Psoas muscle (tissue), 2 donors: ENCODE measurements around a stretch of chr3.

- PRO-cap, 2 experiments: no peak in any of the 2 experiments
Measured at GRCh38 chr3:156633219-156633832, 41.1 kb upstream of the TIPARP start.

- PRO-cap, 2 experiments: no peak in any of the 2 experiments
Measured at GRCh38 chr3:156658406-156658605, 16.1 kb upstream of the TIPARP start.

DNA sequence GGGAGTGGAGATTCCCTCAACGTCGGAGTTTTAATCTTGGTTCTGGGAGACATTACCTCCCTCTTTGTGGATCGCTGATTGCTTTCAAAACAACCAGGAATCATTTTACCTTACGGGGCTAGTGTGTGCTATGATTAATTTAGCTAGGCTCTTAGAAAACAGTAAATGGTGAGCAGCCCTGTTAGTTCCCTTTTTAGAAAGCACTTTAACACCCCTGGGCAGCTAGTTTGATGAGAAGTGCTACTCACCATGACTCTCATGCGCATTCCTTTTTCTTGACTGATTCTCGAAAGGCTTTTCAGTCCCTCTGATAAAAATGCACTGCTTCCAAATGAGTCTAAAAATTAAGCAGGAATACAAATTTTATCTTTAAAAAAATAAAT is 75.3 kb upstream of the LEKR1 start:
- PRO-cap, 2 experiments: no peak in any of the 2 experiments

DNA sequence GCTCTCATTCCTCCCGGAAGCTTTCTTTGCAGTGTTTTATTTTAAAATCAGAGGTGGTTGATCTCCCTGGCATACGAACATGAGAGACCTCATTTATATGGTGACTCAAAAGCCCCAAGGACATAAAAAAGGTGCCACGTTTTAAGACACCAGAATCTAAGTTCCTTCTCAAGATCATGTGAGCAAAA is 8.7 kb upstream of the LEKR1 start:
- PRO-cap, 2 experiments: no peak in any of the 2 experiments

GRCh38 chr3:156826388-156827220 is 451 bp downstream of the LEKR1 start:
- PRO-cap, 2 experiments: peak in 2 of 2 experiments; most common minus-strand start chr3:156826789 (in 1)

DNA sequence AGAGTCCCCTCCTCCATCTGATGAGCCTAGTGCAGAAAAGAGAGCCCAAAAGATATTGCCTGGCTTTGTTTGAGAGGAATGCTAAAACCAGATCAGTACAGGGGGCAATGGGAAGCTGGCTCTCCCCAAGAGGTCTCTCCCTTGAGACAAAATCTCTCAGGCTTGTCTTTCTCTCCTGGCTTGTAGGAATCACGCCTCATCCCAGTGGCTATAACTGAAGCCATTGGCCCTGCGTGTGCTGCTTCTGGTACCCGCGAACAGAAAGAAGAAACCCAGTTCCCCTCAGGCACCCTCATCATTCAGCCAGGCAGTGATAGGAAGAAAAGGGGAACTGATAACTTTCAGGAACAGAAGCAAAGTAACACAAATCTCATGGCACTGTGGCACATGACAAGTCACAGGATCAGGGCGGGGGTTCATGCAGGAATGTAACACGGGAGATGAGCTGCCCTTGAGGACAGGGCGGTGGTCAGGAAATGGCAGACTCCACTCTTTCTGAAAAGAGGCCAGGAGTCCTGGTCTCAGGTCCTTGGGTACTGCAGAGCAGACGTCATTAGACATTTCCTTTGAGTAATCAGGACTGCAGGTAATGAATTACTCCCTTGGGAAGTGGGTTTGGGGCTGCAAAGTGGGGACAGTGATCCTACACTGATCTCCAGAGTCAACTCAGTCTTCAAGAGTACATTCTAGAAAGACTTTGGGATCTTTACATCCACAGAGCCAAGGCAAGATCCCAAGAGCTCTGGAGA is 95.6 kb downstream of the CCNL1 start:
- PRO-cap, 2 experiments: no peak in any of the 2 experiments

DNA sequence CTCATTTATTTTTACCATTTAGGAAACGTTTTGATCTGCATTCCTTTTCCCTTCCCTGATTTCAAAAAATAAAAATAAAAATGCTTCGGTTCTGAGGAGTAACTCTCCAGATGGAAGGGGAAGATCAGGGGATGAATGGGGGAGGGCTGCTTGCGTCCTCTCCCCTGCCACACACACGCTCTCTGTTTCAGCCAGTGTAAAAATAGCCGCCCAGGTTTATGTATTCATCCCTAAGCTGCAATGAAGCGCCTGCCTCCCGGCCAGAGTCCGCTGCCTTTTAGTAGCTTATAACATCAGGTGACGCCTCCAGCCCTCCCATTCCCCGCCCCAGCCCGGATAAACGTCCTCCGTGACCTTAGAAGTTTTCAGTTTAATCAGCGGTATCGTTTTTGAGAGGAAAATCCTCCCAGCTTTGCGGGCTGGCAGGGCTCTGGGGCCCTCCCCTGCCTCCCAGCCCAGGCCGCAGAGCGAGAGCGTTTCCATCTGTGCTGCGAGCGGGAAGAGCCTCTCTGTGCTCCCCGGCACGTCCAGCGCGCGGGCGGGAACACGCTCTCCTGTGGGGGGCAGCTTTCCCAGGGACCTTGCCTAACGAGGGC is 71.4 kb downstream of the CCNL1 start:
- PRO-cap, 2 experiments: peak in 2 of 2 experiments; most common plus-strand start position 223 of the sequence (in 1); most common minus-strand start position 279 of the sequence (in 2)

GRCh38 chr3:157119485-157120069 is 40.4 kb downstream of the CCNL1 start:
- PRO-cap, 2 experiments: no peak in any of the 2 experiments

DNA sequence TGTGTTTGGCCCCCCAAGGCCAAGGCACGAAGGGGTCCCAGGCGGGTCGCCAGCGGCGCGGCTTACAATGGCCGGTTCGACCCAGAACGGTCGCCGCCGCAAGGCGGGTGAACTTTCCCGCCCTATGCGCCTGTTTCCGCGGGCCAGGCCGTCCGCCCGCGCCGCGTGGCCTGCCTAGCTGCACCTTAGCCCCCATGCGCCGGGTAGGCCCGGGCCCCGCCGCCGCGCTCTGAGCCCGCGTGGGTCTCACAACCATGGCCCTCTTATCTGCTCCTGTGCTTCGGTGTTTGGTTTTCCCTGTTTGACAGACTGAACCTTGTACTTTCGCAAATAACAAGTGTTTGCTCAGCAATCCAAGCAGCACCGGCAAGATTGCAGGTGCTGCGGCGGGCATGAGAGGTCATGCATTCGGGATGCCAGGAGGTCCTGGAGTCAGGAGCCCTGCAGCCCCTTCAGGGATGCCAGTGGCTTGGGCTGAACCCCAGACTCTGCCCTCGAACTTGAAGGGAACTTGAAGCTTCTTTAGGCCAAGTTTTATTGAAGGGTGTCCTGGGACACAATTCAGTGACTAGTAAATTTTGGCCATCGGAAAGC is 39.5 kb downstream of the CCNL1 start:
- PRO-cap, 2 experiments: no peak in any of the 2 experiments

DNA sequence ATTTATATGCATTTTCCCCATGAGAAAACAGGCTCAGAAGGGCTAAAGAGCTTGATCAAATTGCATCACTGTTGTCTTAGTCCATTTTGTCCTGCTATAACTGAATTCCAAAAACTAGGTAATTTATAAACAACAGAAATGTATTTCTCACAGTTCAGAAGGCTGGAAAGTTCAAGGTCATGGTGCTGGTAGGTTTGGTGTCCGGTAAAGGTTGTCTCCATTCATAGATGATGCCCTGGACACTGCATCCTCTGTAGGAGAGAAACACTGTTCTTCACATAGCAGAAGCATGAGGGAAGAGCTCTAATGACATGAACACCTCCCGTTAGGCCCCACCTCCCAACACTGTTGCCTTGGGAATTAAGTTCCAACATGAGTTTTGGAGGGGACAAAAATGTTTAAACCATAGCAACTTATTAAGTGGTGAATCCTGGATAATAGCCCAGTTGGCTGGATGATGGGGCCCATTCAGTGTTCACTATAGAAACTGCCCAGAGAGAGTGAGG is 37.2 kb downstream of the CCNL1 start:
- PRO-cap, 2 experiments: no peak in any of the 2 experiments

GRCh38 chr3:157134532-157135370 is 25.2 kb downstream of the CCNL1 start:
- PRO-cap, 2 experiments: no peak in any of the 2 experiments

DNA sequence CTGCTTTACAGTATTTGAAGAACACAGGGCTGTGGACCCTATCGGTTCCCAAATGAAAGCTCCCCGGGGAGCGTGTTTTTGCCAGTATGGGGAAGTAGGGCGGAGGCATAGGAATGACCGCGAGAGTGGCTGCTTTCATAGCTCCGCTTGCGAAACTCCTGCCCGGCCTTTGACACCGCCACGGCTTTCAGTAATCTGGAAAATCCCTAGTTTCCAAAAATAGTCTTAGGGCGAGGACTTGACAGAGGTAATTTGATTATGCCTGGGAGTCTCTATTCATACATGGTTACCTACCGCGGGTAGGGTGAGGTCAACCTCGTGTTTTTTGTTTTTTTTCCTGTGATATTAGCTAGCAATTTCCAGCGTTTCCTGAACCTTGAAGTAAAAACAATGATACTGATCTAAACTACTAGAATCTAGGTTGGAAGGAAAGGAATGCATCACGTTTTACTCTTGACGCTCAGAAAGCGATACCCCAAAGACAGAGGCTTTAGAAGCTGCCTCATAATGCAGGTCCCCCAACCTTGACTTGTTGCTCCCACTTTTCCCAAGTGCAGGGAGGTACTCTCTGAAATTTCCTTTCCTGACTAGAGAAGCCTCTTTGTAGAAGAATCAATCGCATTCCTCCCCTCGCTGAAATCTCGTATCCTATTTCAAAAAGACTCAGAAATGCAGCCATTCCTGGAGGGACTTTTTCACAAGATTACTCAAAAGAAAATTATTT is 867 bp upstream of the CCNL1 start:
- PRO-cap, 2 experiments: peak in 2 of 2 experiments; most common plus-strand start position 84 of the sequence (in 1); most common minus-strand start position 115 of the sequence (in 2)

DNA sequence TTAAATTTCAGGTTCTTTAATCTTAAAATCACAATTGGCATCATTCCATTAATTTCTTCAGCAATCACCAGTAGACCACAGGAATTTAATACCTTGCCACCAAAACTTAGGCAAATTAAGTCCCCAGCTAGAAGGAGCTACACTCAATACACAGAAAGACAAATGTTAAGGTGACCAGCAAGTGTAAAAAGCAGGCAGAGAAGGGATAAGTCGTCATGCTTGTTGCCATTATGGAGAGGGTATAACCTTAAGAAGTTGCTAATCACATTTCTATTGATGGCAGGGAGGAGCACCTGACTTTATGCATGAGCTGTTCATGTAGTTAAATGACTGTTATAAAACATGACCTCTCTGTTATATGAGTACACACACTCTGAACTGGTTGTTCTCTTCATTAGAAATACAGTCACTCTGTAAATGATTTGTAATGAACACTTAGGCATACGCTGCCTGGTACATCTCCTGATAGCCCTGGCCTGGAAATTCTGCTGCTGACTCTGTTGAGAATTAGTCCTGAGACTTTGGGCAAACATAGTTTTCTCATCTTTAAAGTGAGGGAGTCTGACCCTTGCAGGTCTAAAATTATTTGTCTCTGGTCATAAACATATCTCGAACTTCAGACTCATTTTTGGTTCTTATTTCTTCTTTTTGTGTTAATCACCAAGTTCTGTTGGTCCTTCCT is 6.7 kb upstream of the CCNL1 start:
- PRO-cap, 2 experiments: no peak in any of the 2 experiments

- PRO-cap, 2 experiments: no peak in any of the 2 experiments
Measured at GRCh38 chr3:157170763-157171388, 10.9 kb upstream of the CCNL1 start.

GRCh38 chr3:157469691-157470099 is 33.0 kb downstream of the PTX3 start:
- PRO-cap, 2 experiments: no peak in any of the 2 experiments

GRCh38 chr3:157544831-157545039 is 41.5 kb upstream of the VEPH1 start:
- PRO-cap, 2 experiments: no peak in any of the 2 experiments

GRCh38 chr3:158094285-158094943 is 11.8 kb downstream of the SHOX2 start:
- PRO-cap, 2 experiments: no peak in any of the 2 experiments

DNA sequence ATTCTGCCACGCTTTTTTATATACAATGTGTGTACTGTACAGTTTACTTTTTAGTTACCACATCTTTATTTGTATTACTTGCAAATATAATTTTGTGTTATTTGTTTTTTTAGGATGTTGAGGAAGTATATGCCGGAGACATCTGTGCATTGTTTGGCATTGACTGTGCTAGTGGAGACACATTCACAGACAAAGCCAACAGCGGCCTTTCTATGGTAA is 11.8 kb downstream of the LXN start:
- PRO-cap, 2 experiments: no peak in any of the 2 experiments

DNA sequence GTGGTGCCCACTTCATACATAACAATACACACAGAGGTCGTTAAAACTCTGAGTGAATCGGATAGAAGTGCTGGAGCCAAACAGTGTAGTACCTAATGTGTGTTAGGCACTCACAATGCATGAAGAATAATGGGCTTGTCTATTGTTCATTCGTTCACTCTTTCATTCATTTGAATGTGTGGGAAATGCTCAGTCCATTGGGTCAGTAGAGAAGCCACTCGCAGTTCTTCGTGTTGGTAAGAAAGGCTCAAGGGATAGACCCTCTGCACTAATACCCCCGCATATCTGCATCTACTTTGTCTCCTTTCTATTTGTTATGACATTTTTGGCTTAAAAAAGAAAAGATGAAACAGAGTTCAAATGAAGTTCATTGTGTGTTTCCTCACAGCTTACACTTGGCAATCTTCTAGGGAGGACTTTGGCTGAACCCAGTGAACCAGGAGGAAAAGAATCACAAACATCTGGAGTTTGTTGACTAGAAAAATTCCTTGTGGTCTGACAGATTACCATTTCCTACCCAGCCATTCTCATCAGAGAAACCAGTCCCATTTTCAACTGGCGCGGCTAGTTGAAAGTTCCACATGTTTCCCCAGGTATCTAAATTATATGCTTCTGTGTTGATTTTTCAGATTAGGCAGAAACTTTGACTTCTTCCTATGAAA is 32.8 kb upstream of the MFSD1 start:
- PRO-cap, 2 experiments: no peak in any of the 2 experiments

DNA sequence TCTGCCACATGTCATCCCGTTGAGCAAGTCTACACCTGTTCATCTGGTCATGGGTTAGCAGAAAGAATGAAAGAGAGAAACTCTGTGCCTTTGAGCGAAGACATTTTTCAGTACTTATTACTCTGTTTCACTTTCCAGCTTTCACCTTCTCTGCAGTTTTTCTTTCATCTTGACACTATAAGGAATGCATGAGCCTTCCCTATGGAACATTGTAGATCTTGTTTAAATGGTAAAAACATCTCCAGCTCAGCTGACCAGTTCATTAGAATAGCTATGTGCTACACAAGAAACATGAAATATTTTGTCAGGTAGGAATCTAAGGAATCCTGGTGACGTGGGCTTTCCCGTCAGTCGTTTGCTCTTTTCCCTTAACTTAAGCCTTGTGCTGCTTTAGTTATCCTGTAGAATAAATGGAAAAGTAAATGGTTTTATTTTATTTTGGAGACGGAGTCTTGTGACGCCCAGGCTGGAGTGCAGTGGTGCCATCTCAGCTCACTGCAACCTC is 440.9 kb upstream of the C3orf80 start:
- PRO-cap, 2 experiments: no peak in any of the 2 experiments